ENCODE measurements around the gene ZNF701.

DNA sequence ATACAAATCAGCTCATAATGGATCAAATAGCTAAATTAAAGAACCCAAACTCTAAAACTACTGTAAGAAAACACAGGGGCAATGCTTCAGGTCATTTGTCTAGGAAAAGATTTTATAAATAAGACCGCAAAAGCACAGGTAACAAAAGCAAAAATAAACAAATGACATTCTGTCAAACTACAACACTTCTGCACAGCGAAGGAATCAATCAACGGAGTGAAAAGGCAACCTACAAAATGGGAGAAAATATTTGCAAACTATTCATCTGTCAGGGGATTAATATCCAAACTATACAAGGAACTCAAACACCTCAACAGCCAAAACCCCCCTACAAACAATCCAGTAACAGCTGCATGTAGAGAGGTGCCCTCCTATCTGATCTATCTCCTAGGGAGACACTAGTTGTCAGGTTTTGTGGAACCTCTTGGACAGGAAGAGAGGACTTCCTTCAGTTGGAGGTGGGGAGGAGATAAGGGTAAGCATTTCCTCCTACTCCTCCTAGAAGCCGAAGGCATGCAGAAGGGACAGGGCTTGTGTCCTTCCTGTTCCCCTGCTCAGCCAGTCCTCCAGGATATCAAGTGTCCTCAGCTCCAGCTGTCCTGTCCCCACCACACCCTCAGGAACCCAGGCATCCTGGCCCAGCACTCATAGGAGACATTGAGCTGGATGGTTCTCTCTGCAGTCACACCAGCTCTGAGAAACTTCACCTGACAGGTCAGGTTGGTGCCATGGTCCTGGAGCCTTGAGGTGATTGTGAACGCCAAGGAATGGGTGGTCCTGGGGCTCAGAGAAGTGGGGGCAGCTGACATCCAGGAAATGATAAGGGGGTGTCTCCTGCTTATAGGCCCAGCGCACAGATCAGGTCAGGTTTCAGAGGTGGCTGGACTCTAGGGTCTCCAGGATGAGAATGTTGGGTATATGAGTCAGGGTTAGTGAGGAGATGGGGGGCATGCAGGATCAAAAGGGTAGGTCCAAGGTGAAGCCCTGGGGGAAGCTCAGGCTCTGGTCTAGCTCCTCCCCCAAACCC lies 9.8 kb upstream of the SIGLEC8 start:
- PRO-cap, result no peak
CAGE:
- cytosol, long polyA minus RNA, result no peak
- cytosol, long polyA plus RNA, result no peak
- long polyA plus RNA, result no peak
- nucleus, long polyA minus RNA, result no peak
- nucleus, long polyA plus RNA, result no peak

GRCh38 chr19:51689092-51689646 lies 4.0 kb upstream of the SPACA6 start:
- PRO-cap, result bidirectional peak, plus-strand start at chr19:51689460, minus-strand start at chr19:51689140
CAGE:
- cytosol, long polyA minus RNA, result no peak
- cytosol, long polyA plus RNA, result no peak
- long polyA plus RNA, result start-site peak on the plus strand at chr19:51689244-51689417, 21 and 27 reads in 2 replicates
- nucleus, long polyA minus RNA, result start-site peak on the plus strand at chr19:51689316-51689382, 71 reads
- nucleus, long polyA plus RNA, result no peak

- PRO-cap, result no peak
CAGE:
- cytosol, long polyA minus RNA, result no peak
- cytosol, long polyA plus RNA, result no peak
- long polyA plus RNA, result no peak
- nucleus, long polyA minus RNA, result no peak
- nucleus, long polyA plus RNA, result no peak
Observed at GRCh38 chr19:51896389-51897174, 8.2 kb downstream of the ZNF649 start.

- PRO-cap, result no peak
CAGE:
- cytosol, long polyA minus RNA, result no peak
- cytosol, long polyA plus RNA, result no peak
- long polyA plus RNA, result no peak
- nucleus, long polyA minus RNA, result no peak
- nucleus, long polyA plus RNA, result no peak
Observed at GRCh38 chr19:52285086-52285820, 11.7 kb upstream of the ZNF480 start.

DNA sequence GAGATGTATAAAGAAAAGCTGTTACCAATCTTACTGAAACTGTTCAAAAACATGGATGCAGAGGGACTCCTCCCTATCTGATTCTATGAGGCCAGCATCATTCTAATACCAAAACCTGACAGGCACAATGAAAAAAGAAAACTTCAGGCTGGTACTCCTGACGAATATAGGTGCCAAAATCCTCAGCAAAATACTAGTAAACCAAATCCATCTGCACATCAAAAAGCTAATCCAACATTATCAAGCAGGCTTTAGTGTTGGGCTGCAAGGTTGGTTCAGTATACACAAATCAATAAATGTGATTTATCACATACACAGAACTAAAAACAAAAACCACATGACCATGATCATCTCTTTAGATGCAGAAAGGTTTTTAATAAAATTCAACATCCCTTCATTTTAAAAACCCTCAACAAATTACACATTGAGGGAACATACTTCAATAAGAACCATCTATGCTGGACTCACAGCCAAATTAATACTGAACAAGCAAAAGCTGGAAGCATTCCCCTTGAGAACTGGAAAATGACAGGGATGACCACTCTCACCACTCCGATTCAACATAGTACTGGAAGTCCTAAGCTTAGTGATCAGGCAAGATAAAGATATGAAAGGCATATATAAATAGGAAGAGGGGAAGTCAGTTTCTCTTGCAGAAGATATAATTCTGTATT lies 12.5 kb upstream of the ZNF610 start:
- PRO-cap, result no peak
CAGE:
- cytosol, long polyA minus RNA, result no peak
- cytosol, long polyA plus RNA, result no peak
- long polyA plus RNA, result no peak
- nucleus, long polyA minus RNA, result no peak
- nucleus, long polyA plus RNA, result no peak

- PRO-cap, result no peak
CAGE:
- cytosol, long polyA minus RNA, result no peak
- cytosol, long polyA plus RNA, result no peak
- long polyA plus RNA, result no peak
- nucleus, long polyA minus RNA, result no peak
- nucleus, long polyA plus RNA, result no peak
Observed at GRCh38 chr19:52492226-52493157, 35.0 kb upstream of the ZNF808 start.

DNA sequence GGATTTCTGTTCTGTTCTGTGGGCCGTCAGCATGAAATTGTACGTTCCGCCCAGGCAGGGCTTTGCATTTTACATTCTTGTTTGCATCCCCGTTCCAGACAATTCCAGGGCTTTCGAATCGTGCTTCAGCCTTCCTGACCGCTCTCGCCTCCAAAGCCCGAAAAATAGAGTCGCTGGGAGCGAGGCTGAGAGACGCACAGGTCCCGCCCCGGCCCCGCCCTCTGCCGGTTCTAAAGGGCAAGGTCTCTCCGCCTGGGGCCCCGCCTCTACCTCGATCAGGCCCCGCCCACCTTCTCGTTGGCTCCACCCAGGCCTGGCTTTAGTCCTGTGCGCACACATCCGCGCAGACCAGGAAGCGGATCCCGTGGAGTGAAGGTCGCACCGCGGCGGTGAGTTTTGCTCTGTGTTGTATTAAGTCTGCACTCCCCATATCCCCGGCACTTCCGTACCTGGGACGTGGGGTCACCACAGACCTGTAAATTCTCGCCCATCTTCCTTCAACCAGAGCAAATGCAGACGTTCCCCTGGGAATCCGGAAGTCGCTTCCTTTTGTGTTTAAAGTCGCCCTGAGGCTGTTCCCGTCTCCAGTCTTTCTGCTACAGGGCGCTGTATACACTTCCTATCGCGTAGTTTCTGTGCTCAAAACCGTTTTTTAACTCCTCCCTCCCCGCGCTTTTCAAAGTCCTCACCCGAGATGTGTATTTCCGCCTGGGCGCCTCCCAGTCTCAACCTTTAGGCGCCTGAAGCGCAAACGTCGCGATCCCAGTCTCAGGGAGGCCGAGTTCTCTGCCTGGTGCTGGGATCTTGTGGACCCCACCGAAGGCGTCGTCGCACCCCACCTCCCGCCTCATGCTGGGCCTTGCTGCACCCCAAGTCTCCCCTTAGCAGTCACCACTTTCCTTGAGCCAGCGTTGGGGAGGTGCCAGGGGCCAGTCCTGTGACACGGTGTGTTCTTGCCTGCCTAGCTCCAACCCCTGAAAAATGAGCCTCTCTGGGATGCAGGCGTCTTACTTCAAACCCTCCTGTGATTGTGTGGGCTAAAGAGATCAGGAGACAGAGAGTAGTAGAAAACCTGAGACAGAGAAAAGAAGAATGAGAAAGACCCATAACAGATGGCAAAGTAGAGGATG lies at the start of gene ZNF701:
ZNF701 (plus strand) TSS at position 346 of the 1,130 bp plus-strand sequence.
- PRO-cap, result bidirectional peak, plus-strand start at position 346 of the sequence, minus-strand start at position 165 of the sequence; bidirectional peak, plus-strand start at position 748 of the sequence, minus-strand start at position 595 of the sequence
CAGE:
- cytosol, long polyA minus RNA, result no peak
- cytosol, long polyA plus RNA, result no peak
- long polyA plus RNA, result no peak
- nucleus, long polyA minus RNA, result start-site peak on the plus strand centred at position 353 of the sequence, 6 bp wide, 105 reads; start-site peak on the plus strand centred at position 919 of the sequence, 17 bp wide, 30 reads; start-site peak on the plus strand centred at position 1,028 of the sequence, 67 bp wide, 18 reads
- nucleus, long polyA plus RNA, result start-site peak on the plus strand centred at position 343 of the sequence, 26 bp wide, 348 and 360 reads in 2 replicates; start-site peak on the plus strand centred at position 983 of the sequence, 145 bp wide, 27 and 33 reads in 2 replicates

DNA sequence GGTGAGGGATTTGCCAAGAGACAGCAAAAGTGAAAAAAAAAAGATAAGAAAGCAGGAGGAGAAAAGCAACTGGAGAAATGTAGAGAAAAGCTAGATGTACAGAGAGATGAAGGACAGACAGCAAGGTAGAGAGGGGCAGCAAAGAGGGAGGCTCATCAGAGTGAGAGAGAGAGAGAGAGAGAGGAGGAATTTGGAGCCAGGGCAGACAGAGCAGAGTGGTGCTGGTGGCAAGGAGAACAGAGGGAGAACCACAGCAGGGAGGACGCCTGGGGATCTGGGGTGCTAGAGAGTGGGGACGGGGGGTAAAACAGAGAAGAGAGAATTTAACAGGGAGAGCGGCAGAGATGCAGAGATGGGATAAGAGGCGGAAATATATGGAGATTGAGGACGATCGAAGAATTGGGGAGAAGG lies 990 bp downstream of the ZNF701 start:
- PRO-cap, result no peak
CAGE:
- cytosol, long polyA minus RNA, result no peak
- cytosol, long polyA plus RNA, result no peak
- long polyA plus RNA, result no peak
- nucleus, long polyA minus RNA, result no peak
- nucleus, long polyA plus RNA, result no peak

DNA sequence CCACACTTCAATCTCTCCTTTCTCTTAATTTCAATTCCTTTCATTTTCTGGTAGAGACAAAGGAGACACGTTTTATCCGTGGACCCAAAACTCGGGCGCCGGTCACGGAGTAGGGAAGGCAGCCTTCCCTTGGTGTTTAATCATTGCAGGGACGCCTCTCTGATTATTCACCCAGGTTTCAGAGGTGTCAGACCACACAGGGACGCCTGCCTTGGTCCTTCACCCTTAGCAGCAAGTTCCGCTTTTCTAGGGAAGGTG lies 58.3 kb downstream of the ZNF701 start:
- PRO-cap, result no peak
CAGE:
- cytosol, long polyA minus RNA, result no peak
- cytosol, long polyA plus RNA, result no peak
- long polyA plus RNA, result no peak
- nucleus, long polyA minus RNA, result no peak
- nucleus, long polyA plus RNA, result no peak

DNA sequence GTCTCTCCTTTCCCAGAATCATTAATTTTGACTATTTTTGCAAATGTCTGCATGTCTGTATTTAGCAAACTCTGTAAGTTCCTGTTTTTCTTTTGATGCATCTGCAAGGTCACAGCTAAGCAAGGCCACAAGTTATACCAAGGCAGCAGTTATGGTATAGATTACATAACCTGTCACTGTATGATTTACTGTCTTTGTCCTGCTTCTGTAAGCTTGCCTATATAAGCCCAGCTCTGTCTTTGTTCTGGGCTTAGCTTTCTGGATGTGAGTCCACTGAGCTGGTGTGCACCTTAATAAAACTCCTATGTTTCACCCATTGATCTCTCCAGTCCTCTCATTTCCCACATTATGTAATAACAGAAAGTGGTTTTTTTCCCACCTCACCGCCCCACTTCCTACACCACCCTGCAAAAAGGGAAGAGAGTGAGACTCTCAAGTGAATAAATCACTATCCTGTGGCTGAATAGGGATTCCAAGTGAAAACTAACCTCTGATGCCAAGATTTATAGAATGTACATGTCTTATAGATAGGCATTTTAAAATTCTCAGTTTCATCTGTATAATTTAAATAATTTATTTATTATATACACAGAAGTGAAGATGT lies 43.4 kb downstream of the ENSG00000269825 start:
- PRO-cap, result no peak
CAGE:
- cytosol, long polyA minus RNA, result no peak
- cytosol, long polyA plus RNA, result no peak
- long polyA plus RNA, result no peak
- nucleus, long polyA minus RNA, result no peak
- nucleus, long polyA plus RNA, result no peak

- PRO-cap, result no peak
CAGE:
- cytosol, long polyA minus RNA, result start-site peak on the minus strand at chr19:52647783-52647908, 103 reads; start-site peak on the minus strand at chr19:52648017-52648031, 47 reads
- cytosol, long polyA plus RNA, result no peak
- long polyA plus RNA, result start-site peak on the minus strand at chr19:52647678-52648384, 393 and 250 reads in 2 replicates
- nucleus, long polyA minus RNA, result no peak
- nucleus, long polyA plus RNA, result start-site peak on the minus strand at chr19:52647778-52648039, 194 and 272 reads in 2 replicates; start-site peak on the minus strand at chr19:52648168-52648255, 64 and 44 reads in 2 replicates; start-site peak on the minus strand at chr19:52648486-52648512, 39 and 60 reads in 2 replicates
Observed at GRCh38 chr19:52647423-52648877, 42.3 kb downstream of the ENSG00000269825 start.

- PRO-cap, result no peak
CAGE:
- cytosol, long polyA minus RNA, result no peak
- cytosol, long polyA plus RNA, result no peak
- long polyA plus RNA, result no peak
- nucleus, long polyA minus RNA, result no peak
- nucleus, long polyA plus RNA, result no peak
Observed at GRCh38 chr19:52944886-52945589, 17.6 kb downstream of the ZNF816 start.

- PRO-cap, result no peak
CAGE:
- cytosol, long polyA minus RNA, result no peak
- cytosol, long polyA plus RNA, result no peak
- long polyA plus RNA, result no peak
- nucleus, long polyA minus RNA, result no peak
- nucleus, long polyA plus RNA, result no peak
Observed at GRCh38 chr19:53007196-53007846, 6.4 kb upstream of the ERVV-1 start.

GRCh38 chr19:53435606-53436512 lies 4.1 kb downstream of the ZNF761 start:
- PRO-cap, result no peak
CAGE:
- cytosol, long polyA minus RNA, result no peak
- cytosol, long polyA plus RNA, result no peak
- long polyA plus RNA, result no peak
- nucleus, long polyA minus RNA, result no peak
- nucleus, long polyA plus RNA, result no peak

DNA sequence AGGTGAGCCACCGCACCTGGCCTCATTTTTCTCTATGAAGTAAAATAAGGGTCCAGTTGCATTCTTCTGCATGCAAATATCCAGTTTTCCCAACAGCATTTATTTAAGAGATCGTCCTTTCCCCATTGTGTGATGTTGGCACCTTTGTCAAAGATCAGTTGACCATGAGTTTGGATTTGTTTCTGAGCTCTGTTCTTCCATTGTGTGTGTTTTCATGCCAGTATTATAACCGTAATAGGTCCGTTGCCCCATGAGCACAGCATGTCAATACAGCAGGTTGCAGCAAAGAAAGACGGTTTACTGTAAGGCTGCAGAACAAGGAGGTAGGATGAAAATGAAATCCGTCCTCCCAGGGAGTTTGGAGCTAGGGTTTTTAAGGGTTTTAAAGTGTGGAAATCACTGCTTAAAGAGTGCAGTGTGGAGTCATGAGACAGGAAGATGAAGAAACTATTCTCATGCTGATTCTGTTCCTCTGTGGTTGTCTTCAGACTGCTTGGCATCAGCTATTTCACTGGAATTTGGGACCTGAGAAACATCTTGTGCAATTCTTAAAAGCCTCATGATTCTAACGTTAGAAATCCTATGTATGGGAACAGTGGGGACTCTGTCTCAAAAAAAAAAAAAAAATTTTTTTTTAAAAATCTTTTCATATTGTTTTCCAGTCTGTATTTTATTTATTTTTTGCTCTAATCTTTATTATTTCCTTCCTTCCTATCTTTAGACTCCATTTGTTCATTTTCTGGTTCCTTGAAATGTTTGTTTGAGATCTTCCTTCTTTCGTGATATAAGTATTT lies 11.3 kb downstream of the ZNF331 start:
- PRO-cap, result no peak
CAGE:
- cytosol, long polyA minus RNA, result no peak
- cytosol, long polyA plus RNA, result no peak
- long polyA plus RNA, result no peak
- nucleus, long polyA minus RNA, result no peak
- nucleus, long polyA plus RNA, result no peak

DNA sequence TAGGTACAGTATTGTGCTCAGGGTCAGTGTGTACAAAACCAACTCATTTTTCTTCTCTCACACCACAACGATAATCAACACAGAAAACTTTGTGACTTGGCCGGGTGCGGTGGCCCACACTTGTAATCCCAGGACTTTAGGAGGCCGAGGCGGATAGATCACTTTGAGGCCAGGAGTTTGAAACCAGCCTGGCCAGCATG lies 19.5 kb downstream of the ZNF331 start:
- PRO-cap, result no peak
CAGE:
- cytosol, long polyA minus RNA, result no peak
- cytosol, long polyA plus RNA, result no peak
- long polyA plus RNA, result no peak
- nucleus, long polyA minus RNA, result no peak
- nucleus, long polyA plus RNA, result no peak

GRCh38 chr19:53576780-53577893 lies 39.2 kb downstream of the ZNF331 start:
- PRO-cap, result no peak
CAGE:
- cytosol, long polyA minus RNA, result no peak
- cytosol, long polyA plus RNA, result no peak
- long polyA plus RNA, result no peak
- nucleus, long polyA minus RNA, result no peak
- nucleus, long polyA plus RNA, result no peak

- PRO-cap, result no peak
CAGE:
- cytosol, long polyA minus RNA, result no peak
- cytosol, long polyA plus RNA, result no peak
- long polyA plus RNA, result no peak
- nucleus, long polyA minus RNA, result no peak
- nucleus, long polyA plus RNA, result no peak
Observed at GRCh38 chr19:53880734-53881123, 1.3 kb upstream of the PRKCG start.

GRCh38 chr19:53977698-53977955 lies 13.8 kb upstream of the CACNG6 start:
- PRO-cap, result no peak
CAGE:
- cytosol, long polyA minus RNA, result no peak
- cytosol, long polyA plus RNA, result no peak
- long polyA plus RNA, result no peak
- nucleus, long polyA minus RNA, result no peak
- nucleus, long polyA plus RNA, result no peak

GRCh38 chr19:54035828-54036254 lies 27.9 kb downstream of the VSTM1 start:
- PRO-cap, result bidirectional peak, plus-strand start at chr19:54036014, minus-strand start at chr19:54035921
CAGE:
- cytosol, long polyA minus RNA, result no peak
- cytosol, long polyA plus RNA, result no peak
- long polyA plus RNA, result no peak
- nucleus, long polyA minus RNA, result no peak
- nucleus, long polyA plus RNA, result no peak